Placental epithelial cell (primary cell): Measurements from ENCODE around the gene MOGAT1.

GRCh38 chr2:219127026-219127458 lies 33.6 kb downstream of the NHEJ1 start:
- CAGE, long polyA plus RNA = no peak

DNA sequence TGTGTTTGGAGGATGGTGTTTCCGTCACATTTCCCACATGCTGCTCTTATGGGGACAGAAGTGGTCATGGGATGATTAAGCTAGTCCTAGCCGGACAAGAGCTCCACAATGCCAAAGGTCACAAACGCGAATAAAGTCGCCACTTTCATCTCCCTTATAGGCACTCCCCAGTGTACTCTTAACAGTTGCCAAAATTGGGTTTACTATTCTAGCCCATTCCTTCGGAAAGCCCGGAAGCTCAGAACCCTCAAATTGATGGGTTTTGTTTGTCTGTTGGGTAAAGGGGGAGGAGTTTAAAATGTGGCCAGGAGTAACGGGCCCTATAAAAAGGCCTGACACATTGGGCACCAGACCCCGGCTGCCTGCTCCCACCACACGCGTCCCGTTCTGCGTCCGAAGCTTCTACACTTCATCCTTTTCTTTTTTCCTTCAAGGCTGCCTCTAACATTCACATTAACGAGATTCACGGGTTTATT lies 924 bp downstream of the NHEJ1 start:
- CAGE, long polyA plus RNA = no peak

DNA sequence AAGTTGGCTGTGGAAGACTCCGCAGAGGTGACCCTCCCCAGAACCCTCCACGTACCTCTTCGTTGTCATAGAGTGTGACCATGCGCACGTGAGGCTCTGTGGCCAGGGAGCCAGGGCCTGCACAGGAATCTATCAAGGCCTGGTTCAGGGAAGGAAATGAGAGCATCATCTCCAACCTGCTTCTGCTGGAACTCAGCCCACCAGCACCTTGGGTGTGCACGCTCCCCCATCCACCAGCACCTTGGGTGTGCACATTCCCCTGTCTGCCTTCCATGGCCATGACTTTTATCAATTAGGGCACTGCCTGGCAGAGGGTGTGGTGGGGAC lies 4.7 kb downstream of the DNPEP start:
- CAGE, long polyA plus RNA = no peak

DNA sequence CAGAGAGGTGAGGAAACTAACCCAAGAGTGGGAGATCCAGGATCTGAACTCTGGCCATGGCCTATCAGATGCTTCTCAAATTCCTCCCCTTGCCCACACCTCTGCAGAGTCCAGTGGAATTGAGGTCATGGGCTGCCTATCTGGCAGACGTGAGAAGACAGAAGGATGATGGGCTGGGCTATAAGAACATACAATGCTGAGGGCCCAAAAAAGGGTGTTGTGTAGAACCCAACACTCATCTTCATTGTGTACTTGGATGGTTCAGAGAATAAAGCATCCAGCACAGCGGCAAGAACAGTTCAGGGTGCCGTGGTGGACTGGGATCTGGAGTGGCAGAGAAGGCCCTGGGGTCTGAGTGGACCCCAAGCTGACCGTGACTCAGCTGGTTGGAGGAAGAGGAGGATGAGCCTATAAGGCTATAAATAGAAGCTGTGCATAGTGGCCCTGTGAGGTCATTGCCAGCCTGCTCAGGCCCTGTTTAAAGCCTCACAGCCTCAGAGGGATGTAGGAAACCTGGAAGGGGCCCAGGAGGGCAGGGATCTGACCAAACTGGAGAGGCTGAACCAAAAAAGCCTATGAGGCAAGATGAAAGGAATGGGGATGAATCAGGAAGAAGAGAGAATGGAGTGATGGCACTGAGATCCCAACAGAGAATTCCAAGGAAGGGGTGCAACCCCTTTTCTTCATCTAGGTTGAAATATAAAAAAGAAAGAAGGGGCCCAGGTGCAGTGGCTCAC lies 11.4 kb upstream of the DES start:
- CAGE, long polyA plus RNA = no peak

DNA sequence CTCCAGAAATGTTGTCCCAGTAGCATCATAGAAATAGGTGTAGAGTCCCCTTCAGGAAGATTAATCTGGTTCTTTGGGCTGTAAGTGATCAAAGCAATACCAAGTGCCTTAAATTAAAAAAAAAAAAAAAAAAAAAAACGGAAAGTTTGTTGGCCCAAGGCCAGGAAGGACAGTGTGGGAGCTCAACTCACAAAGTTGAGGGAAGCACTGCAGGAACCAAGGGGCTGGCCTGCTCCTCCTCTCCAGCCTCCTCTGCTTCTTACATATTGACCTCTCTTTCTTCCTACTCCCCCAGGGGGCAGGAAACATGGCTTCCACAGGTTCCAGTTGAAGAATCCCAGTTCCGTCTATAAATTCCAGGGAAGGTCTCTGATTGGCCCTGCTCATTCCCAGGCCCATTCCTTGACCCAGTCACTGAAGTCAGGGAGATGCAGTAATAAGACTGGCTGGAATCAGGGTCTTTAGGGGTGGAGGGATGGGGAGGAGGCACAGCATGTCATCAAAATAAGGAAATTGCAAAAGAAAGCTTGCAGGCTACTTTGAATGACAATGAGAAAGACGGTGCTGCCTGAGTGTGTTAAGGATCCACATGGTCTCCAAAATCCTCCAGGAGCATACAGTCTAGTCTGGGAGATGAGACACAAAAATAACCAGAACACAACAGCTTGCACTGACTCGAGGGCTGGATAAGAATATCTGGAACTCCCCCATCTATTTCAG lies 2.1 kb upstream of the DES start:
- CAGE, long polyA plus RNA = no peak

DNA sequence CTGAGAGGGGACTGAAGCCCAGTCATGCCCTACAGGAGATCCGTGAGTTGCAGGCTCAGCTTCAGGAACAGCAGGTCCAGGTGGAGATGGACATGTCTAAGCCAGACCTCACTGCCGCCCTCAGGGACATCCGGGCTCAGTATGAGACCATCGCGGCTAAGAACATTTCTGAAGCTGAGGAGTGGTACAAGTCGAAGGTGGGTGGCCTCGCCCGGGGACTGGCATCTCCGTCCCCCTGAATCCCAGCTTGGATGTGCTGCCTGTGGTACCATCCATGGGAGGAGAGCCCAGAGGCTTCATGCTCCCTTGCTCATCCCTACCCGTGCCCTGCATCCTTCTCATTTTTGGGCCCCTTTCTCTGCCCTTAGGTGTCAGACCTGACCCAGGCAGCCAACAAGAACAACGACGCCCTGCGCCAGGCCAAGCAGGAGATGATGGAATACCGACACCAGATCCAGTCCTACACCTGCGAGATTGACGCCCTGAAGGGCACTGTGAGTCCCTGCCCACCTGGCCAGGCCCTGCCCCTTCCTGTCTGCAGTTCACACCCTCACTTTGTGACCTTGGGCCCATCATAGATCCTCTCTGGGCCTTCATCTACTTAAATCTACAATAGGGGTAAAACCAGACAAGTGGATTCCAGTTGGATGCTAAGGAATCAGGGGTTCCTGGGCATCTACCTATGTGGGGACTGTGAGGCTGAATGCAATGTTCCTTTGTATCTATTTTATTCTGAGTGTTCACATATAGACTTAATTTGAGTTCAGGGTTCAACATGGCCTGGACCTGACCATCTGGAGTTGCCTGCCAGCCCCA lies 2.5 kb downstream of the DES start:
- CAGE, long polyA plus RNA = no peak

GRCh38 chr2:219452534-219453385 lies 18.1 kb downstream of the SPEG start:
- CAGE, long polyA plus RNA = no peak

DNA sequence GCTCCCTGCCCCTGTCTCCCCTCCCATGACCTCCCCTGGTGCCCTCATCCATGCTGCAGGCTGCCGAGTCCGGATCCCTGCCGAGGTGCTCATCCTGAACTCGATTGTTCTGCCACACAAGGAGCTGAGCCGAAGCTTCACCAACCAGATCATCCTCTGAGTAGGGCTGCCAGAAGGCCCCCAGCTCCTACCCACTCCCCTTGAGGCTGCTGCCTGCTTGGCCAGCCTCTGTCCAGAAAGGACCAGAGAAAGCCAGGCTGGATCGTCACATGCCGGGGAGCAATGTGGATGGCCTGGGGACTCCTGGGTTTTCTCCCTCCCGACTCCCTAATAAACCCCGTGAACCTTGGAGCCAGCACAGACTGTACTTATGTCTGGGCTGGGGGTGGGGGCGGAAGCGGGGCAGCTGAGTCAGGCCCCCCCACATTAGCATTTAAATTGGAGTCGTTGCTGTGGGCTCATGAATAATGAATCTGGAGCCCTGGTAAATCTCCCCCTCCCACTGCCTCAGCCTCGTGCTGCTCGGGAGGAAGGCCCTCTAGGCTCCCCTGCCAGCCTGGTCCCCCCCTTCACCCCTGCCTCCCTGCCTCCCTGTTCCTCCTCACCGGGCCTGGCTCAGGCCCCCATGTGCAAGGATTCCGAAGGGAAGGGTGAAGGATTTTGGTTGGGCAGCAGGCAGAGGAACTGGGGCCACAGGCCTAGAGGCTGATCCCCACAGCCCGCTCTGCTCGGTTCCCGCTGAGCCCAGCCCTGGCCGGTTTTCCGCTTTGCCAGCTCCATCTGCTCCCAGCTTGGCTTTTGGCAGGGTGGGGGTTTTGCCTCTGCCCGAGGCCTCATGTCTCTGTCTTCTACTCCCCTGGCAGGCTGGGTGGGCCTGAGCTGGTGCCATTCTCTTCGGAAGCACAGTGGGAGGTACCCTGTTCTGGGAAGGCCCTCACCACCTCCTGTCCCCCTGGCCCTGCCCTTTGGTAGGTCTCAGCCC lies 7.4 kb upstream of the ASIC4 start:
- CAGE, long polyA plus RNA = no peak

GRCh38 chr2:219542692-219543633 lies 646 bp downstream of the CHPF start:
- CAGE, long polyA plus RNA = no peak

DNA sequence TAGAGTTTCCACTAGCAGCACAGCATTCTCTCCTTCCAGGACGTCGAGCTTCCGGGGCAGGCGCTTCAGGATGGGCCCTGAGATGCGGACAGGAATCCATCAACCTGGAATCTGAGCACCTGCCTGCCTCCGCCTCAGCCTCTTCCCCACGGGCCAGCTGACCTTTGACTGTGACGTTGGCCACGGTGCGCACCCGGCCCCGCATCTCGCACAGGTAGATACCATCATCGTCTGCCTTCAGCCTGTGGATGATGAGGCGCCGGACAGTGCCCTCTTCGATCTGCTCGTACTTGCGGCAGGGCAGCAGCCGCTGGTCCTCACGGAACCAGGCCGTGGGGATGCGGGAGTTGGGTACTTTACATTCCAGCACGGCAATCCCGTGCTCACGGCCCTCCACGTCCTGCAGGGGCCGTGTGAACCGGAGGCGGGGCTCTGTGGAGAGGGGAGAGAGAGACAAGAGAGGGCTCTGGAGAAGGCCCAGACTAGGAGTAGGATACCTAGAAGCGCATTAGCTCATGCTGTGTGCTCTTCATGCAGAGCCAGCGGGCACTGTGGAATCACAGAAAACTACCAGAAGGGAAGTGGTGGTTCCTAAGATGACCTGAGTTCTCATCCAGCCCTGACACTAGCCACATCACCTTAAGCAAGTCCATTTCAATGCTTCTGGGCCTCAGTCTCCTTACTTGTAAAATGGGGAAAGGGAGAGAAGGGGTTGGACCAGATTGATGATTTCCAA lies 3.3 kb downstream of the OBSL1 start:
- CAGE, long polyA plus RNA = no peak

DNA sequence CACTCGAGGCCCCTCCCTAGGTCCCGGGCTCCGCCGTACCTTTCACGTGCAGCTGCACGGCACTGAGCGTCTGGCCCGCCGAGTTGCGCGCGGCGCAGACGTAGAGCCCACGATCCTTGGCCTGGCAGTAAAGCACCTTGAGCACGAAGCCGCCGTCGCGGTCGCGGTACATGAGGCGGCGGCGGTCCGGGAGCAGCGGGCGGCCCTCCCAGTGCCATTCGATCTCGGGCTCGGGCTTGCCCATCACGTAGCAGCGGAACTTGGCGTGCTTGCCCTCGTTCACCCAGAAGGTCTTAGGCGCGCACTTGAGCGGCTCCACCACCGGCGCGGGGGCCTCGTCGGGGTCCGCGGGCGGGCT lies 1.2 kb downstream of the OBSL1 start:
- CAGE, long polyA plus RNA = no peak

GRCh38 chr2:219570540-219571359 lies 589 bp downstream of the OBSL1 start:
- CAGE, long polyA plus RNA = no peak

GRCh38 chr2:219574445-219574925 lies 2.4 kb downstream of the INHA start:
- CAGE, long polyA plus RNA = no peak

GRCh38 chr2:219769025-219770128 lies 141.9 kb downstream of the SLC4A3 start:
- CAGE, long polyA plus RNA = no peak

DNA sequence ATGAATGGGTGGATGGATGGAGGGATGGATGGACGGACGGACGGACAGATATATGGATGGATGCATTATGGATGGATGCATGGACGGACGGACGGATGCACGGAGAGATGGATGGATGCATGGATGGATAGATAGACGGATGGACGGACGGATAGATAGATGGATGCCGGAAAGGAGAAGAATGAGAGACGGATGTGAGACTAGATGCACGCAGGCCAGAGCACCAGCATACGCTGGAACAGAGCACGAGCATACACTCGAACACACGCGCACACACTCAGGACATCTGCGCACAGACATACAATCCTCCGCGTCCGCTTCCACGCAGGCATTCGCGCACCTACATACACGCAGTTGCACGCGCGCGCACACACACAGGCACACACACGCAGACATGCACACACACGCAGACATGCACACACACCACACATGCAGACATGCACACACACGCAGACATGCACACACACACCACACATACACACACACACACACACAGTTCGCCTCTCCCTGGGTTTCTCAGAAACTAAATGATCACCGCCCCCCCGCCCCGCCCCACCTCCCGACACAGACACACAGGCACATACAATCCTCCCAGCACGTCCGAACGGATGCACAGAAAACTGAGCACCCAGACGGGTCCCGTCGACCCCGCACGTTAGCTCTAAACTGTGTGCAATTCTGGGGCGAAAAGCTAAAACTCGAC lies 1.2 kb downstream of the EPHA4 start:
- CAGE, long polyA plus RNA = no peak

- CAGE, long polyA plus RNA = no peak
Measured at GRCh38 chr2:221572369-221572646, 204 bp upstream of the EPHA4 start.

DNA sequence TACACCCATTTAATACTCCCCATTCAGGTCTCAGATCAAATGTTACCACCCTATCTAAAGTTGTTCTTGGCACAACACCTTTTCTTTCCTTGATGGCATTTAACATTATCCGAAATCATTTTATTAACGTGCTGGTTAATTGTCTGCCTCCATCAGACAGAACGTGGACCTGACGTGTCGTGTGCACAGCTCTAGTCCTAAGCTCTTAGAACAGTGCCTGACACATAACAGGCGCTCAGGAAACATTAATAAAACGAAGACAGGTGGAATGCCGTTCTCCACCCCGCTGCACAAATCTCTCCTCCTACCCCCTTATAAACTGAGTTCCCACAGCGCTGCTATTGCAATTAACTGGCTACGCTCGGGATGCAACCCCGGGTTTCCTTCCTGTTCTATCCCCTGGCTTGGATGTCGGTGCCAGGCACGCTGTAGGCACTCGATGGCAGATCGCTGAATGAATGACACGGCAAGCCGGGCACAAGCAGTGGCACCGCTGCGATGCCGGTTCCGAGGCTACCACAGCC lies 496 bp downstream of the FARSB start:
- CAGE, long polyA plus RNA = no peak

DNA sequence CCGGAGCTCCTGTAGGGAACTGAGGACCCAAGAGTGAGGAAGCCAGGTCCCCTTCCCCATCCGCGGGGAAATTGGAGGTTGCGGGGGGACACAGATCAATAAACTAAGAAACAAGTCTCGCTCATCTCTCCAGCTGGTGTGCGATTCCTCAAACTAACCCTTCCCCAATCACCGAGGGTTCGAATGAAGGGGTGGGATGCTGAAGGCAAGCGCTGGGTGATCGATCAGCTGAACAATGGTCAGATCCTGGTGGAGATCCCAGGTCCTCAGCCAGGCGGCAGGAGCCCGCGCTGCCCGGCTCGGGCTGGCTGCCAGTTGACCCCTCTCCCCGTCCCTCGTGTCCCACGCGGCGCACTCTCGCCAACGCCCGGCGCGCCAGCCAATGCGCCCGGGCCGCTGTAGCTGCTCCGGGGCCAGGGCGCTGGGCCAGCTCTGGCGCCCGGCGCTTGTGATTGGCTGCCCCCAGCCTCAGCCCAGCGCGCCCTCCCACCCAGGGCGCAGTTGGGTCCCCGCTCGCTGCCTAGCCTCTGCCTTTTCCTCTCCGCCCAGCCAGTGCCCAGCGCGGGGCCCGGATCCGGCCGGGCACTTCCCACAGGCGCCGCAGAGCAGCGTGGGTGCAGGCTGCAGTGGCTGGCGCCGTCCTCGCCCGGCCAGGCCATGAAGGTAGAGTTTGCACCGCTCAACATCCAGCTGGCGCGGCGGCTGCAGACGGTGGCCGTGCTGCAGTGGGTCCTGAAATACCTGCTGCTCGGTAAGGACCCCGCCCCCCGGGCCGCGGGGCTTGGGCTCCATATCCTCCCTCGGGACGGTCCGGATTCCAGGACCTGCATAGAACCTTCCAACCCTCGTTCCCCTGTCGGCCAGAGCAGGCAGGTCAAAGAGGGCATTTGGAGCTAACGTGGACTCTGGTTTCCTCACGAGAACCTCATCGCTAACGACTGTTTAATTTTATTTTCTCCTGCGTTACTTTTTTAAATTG lies at the start of gene MOGAT1:
Gene MOGAT1, plus strand, starts transcription at position 530 of the 979 bp plus-strand sequence.
- CAGE, long polyA plus RNA = no peak

DNA sequence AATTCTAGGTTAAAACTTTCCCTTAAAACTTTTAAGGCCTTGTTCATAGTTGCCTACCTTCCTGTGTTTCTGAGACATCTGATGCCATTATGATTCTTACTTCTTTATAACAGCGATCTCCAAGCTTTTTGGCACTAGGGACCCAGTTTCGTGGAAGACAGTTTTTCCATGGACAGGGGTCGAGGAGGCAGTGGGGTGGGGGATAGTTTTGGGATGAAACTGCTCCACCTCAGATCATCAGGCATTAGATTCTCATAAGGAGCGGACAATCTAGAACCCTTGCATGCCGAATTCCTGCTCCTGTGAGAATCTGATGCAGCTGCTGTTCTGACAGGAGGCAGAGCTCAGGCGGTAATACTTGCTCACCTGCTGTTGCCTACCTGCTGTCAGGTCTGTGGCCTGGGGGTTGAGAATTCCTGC lies 21.5 kb downstream of the ACSL3 start:
- CAGE, long polyA plus RNA = no peak

DNA sequence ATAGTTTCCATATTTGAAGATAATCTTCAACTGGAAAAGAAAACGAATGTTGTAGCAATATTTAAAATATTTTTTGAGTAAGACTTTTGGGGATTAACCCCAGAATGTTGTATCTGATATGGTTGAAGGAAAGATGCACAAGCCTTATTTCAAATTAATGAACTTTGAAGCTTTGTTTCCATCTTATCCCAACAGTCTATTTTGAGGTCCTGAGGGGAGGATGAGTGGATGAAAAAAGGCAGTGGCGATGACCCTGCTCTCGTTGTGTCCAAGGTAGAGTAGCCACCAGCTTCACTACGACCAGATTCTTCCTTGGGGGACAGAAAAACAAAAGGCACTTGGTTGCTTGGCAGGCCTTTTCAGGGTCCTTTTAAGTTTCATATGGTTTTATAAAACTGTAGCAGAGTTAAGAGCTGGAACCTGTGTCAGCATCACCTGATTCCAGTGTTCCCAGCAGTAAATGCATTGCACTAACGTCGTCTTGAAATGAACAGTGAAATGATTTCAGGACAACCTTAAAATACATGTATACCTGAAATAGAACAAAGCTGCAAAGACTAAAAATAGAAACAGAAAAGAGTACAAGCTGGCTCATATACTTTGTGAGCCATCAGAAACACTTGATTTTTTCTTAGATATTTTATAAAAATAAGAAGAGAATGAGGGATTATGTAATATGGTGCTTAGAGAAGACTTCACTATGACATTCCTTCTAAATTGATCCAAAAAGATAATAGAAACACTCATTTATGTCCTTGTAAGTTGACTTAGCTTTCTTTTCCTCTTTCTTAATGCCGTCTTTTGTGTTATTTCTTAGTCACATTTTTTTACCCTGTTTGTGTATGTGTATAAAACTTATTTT lies 51.9 kb downstream of the ACSL3 start:
- CAGE, long polyA plus RNA = no peak